ENCODE data around the genes SLCO4C1 and NUDT12.

- PRO-cap, result no peak
- RAMPAGE, long total RNA, result no peak
Observed at GRCh38 chr5:98928588-98928821, 302 bp downstream of the CHD1 start.

DNA sequence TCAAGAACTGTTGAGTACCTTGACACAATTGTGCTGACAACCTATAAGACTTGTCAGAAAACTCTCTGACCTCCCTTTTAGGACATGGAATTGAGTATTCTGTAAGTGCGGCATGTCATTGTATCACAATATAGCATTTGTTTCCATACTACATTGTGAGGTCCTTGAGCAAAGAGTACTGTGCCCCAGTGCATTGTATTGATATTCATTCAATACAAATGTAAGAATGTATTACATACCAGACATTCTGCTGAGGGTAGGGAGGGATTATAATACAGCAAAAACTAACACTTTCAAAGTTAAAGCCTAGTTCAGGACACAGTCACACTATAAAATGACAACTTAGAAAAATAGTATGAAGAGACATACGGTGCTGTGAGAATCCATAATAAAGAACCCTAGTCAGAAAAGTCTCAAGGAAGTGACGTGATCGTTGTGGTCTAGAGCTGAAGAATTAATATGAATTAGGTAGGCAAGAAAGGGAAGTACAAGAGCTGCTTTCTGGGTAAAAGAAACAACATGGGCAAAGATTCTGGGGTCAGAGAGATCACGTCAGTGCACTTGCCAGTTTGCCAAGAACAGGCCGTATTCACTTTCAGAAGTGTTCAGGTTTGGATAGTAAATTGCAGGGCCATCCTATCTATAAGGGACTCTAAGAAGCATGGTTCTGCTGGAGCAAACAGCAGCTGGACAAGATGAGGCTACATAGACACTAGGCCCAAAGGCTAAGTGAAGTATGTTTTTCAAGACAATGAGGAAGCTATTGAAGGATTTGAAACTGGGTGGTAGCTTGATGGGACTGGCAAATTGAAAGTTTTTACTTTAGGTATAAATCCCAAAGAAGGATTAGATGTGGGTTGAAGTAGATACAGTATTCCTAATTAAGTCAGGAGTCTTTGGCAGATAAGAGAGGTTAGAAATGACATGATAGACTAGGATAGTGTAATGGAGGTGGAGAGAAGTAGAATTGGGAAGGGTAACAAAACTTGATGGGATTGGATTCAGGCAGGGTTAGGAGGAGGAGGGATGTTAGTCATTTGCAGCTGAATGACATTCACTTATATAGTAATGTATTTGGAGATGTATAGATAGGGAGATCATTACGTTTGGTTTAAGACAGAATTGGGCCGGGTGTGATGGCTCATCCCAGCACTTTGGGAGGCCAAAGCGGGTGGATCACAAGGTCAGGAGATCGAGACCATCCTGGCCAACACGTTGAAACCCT, 4.7 kb upstream of the CHD1 start:
- PRO-cap, result no peak
- RAMPAGE, long total RNA, result no peak

DNA sequence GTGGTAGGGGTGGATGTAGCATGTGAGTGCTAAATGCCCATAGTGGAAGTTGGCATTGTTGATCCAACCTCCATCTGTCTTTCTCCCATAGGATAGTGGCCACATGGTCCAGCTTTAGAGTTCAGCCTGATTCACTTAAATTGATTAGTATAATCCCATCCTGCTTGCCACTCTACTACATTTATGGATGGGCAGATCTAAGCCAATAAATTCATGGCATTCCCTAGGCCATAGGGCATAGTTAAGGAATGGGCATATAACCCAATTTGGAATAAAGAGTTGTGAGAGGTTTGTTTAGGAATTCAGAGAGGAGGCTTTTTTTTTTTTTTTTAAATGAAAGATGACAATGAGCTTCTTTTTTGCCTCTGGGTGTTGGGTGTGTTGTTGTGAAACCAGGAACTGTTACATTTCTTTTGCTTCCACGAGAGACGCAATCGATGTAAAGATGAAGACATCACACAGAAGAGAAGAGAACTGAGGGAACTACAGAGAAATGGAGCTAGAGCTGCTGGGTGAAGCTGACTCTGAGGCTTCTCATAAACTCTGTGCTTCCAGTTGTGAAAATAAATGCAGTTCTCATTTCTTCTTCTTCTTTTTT, 12.5 kb upstream of the CHD1 start:
- PRO-cap, result no peak
- RAMPAGE, long total RNA, result no peak

DNA sequence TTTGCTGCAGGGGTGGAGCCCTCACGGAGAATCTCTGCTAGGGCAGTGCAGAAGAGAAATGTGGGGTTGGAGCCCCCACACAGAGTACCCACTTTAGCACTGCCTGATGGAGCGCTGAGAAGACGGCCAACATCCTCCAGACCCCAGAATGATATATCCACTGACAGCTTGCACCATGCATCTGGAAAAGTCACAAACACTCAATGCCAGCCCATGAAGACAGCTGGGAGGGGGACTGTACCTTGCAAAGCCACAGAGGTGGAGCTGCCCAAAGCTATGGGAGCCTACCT, 426.3 kb upstream of the FAM174A start:
- PRO-cap, result no peak
- RAMPAGE, long total RNA, result no peak

DNA sequence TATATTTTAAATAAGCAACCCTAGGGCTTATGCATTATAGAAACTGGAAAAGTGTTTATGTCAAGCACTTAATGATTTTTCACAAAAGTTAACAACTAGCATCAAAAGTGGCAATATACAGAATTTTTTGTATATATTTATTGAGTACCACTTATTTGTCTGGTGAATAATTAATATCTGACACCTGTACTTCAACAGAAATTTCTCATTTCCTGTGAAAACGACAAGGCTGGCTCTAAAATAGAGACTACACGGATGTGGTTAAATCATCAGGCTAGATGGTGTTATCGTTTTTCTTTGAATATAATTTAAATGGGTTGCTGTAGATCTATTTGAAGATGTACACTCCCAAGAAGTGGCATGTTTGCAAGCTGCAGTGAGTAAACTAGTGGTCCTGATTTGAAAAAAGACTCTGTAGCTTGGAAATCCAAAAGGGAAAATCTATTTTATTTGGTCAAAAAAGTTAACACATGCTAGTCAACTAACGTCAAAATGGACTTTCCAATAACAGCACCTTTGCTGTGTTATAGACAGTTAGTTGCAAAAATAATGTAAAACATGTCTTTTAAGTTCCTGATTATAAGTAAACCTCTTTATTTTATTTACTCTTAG, 13.9 kb downstream of the ST8SIA4 start:
- PRO-cap, result bidirectional peak, plus-strand start at position 361 of the sequence, minus-strand start at position 211 of the sequence
- RAMPAGE, long total RNA, result no peak

- PRO-cap, result no peak
- RAMPAGE, long total RNA, result no peak
Observed at GRCh38 chr5:102154933-102155519, 141.1 kb downstream of the SLCO4C1 start.

- PRO-cap, result no peak
- RAMPAGE, long total RNA, result no peak
Observed at GRCh38 chr5:102295548-102296875, at the start of gene SLCO4C1. Gene SLCO4C1, minus strand, starts transcription at chr5:102296284.

DNA sequence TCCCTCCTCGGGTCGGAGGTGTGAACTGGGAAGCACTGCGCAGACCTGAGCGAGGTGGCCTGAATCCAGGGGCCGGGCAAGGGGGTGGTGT, 739 bp upstream of the PAM start:
- PRO-cap, result no peak
- RAMPAGE, long total RNA, result no peak

- PRO-cap, result no peak
- RAMPAGE, long total RNA, result no peak
Observed at GRCh38 chr5:102946697-102947008, 173.3 kb downstream of the GIN1 start.

DNA sequence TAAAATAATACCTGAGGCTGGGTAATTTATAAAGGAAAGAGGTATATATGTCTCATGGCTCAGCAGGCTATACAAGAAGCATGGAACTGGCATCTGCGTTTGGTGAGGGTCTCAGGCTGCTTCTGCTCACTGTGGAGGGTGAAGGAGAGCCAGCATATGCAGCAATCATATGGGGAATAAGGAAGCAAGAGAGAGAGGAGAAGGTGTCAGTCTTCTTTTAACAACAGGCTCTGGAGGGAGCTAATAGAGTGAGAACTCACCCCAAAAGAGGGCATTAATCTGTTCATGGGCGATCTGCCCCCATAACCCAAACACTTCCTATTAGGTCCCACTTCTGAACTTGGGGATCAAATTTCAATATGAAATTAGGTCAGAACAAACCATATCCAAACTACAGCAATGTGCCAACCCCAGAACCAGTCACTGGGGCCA, 84.5 kb downstream of the GIN1 start:
- PRO-cap, result no peak
- RAMPAGE, long total RNA, result no peak

DNA sequence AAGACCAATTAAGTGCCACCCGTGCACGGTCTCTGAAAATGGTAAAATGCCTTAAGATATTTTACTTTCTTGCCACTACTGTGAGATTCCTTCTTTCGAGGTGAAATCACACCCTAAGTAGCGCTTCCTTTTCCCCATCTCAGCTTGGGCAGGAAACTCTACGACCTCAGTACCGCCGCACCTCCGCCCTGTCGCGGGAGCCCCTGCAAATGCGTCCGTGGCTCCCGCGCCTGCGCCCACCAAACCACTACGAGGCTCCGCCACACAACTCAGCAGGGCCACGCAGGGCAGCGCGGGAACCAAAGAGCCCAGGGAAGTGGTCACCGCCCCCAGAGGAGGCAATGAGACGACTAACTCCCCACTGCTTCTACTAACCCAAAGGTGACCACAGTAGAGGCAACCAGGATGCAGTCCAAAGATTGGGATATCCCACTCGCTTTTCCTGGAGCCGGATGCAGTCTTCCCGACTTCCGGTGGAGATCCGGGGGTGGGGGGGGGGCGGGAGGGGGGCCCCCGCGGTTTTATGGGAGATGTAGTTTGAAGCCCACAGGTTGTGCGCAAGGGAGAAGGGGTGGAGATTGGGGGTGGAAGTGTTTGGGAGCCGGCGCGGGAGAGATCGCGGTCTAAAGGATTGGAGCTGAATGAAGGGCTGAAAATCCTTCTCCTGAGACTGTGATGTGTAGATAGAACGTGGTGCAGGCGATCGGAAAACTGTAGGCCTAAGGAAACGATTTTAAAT, at the start of gene NUDT12:
TSS of gene NUDT12 (minus strand) at position 462 of the 739 bp plus-strand sequence.
- PRO-cap, result no peak
- RAMPAGE, long total RNA, result no peak

GRCh38 chr5:107467516-107468086, 203.1 kb downstream of the EFNA5 start:
- PRO-cap, result no peak
- RAMPAGE, long total RNA, result no peak

- PRO-cap, result no peak
- RAMPAGE, long total RNA, result no peak
Observed at GRCh38 chr5:107474851-107475520, 195.8 kb downstream of the EFNA5 start.

DNA sequence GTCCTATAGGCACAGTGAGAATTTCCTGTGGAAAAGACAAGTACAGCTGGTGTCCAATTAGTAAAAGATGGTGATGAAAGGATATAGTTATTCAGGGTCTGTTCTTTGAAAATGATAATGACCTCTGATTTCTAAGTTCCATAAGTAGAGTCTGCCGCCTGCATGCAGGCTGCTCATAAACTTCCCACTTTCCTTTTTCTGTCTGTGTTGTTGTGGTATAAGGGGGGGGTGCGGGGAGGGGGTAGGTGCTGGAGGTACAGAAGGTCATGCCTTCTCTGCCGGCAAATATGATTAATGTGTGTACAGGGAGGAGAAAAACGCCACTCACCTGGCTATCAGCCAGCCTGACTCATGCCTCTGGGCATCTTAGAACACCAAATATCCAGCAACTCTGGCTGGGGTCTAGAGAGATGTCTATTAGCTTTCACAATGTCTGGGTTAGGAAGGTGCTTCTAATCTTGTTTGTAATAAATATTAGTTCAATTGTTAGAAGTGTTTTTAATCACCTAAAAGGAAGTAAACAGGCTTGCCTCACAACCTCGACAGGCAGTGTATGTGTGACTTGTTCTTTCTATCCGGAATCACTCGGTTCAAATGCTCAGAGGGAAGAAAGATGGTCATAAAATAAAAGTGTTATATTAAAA, 128.3 kb downstream of the EFNA5 start:
- PRO-cap, result no peak
- RAMPAGE, long total RNA, result no peak

DNA sequence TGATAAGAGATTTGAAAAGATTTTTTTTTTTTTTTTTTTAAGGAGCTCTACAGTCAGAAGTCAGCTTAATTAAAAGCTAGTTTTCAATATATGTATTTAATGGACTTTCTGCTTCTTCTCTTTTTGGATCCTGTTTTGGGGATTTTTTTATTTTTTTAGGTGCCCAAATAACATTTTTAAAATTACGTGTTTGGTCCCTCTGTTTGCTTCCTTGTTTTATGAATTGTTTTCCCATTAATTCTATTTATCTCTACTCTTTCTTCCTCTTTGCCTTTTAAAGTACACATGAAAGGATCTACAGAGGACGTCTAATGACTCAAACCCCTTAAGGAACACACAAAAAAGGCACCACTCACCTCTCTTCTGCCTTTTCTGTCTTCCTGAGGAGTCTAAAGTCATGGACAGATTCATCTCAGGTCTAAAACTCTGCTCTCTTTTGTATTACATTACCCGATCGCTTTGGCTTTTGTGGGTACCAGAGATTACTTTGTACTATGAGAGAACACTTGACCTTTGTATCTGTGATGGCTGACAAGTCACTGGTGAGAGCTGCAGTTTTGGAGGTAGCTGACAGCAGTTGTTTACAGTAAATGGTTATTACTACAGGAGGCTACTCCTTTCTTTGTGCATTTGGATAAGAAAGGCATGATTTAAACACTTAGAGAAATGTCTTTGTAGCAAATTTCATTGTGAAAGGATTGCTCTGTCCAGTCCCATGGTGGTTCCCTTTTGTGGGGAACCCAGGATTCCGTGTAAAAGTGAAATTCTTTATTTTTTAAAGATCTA, 307.4 kb downstream of the FBXL17 start:
- PRO-cap, result no peak
- RAMPAGE, long total RNA, result no peak

GRCh38 chr5:108360622-108361331, 21.1 kb downstream of the FBXL17 start:
- PRO-cap, result no peak
- RAMPAGE, long total RNA, result no peak

- PRO-cap, result no peak
- RAMPAGE, long total RNA, result no peak
Observed at GRCh38 chr5:108924483-108925076, 176.9 kb downstream of the FER start.

DNA sequence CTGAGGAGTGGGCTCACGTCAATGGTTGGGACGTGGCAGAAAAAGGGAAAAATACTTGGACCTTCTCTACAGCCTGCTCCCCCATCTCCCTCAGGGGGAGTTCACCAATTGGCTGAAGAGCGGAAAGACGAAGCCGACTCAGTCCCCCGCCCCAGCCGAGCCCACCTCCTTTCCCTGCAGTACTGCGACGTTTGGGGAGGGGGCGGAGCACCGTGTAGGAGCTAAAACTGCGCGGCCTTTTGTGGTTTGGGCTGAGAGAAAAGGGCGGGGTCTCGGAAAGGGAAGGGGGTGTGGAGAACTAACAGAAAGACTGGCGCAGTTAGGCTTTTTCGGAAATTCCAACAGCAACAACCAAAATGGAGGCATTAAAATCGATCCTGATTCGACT, 352 bp upstream of the PJA2 start:
- PRO-cap, result bidirectional peak, plus-strand start at position 190 of the sequence, minus-strand start outside the sequence; unidirectional peak, plus-strand start at position 277 of the sequence
- RAMPAGE, long total RNA, result no peak

DNA sequence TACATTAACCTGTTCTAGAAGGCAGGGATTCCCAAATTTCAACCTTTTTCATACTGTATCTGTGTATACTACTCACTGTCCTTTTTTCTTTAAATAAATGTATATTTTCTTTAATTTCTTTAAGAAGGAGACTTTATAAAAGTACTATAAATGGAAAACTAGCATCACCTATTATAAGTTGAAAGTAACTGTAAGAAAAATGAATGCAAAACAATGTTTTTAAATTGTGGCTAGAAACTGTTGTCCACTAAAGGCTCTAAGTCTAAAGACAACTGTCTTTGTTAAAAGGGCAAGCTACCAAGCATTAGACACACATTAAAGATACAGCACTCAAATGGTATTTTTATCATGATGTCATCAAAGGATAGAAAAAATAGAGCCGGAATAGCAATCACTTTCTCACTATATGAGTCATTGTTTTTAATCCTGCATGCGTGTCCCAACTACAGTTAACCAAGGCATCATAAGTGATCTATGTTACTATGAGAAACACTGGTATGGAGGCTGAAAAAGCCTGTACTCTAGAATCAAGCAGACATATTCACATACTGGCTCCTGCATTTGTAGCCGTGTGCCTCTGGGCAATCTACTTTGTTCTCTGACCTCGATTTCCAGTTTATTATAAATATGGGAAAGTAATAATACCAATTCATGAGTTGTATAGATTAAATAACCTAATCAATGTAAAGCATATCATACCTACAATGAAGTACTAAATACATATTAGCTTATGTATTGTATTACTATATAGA, 1.8 kb upstream of the PJA2 start:
- PRO-cap, result no peak
- RAMPAGE, long total RNA, result no peak

- PRO-cap, result no peak
- RAMPAGE, long total RNA, result no peak
Observed at GRCh38 chr5:110000544-110001137, 310.9 kb downstream of the MAN2A1 start.

Measured in OCI-LY7 (cell line).